Breast (tissue), 4 donors: ENCODE results near the genes VAMP7 and IL9R.

DNA sequence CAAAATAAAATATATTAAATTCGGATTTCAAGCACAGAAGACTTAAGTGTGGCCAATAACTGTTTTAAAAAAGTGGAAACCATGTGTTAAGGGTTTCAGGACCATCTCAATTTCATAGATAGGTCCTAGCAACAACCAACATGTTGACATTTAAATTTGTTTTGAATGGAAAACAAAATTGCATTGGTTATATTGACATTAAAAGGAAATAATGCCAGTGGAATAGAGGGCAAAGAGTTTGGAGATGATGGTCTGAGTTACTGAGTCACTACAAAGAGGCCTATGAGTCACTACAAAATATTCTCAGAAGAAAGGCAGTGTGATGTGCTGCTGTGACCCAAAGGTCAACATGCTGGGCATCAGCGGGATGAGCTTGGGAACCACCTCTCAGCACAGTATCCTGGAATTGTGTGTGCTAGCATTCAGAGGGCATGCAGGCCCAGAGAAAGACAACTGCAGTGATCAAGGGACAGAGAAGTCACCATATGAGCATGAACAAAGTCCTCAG is 2.8 kb downstream of the CMC4 start:
- PRO-cap, 3 experiments, result no peak in any of the 3 experiments
- RRBS, result no CpG with 5 or more reads among the region's 2 CpGs

DNA sequence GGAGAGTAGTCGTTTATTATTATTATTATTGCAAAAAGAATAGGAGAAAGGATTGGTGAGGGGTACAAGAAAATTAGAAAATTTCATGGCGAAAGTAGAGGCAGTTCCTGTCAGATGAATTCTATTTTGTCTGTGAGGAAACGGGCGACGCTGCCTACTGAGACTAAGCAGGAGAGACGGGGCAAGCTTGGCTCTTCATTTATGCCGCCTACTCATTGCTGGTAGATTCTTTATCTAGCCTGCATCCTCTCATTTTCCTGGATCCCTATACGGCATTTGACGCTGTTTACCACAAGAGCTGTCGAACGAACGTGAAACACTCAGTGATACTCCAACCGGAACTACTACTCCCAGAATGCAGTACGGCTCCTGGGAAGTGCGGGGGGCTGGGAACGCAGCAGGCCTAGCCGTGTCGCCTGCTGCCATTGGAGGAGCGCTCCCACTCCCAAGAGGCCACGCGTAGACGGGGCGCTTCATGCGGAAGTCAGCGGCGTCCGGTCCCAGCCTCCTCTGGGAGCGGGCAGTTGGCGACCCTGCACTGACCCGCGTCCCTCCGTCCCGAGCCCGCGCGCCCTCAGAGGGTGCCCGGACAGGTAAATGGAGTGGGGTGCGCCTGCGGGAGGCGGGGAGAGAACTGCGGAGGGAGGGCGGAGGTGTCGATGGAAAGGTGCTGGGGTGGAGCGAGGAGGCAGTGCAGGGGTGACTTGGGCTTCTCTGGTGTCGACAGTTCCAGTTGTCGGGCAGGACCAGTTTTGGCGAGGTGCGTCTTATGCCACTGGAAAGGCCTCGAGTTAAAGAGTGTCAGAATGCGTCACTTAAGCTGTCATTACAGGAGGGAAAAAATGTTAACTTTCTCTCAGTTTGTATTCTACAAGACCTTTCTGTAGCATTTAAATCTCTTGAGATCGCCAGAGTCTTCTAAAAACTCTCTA is at the start of gene VAMP7:
TSS of gene VAMP7 (plus strand) at position 490 of the 932 bp plus-strand sequence.
- PRO-cap, 3 experiments, result peak in 3 of 3 experiments; most common plus-strand start position 503 of the sequence (in 2); most common minus-strand start position 343 of the sequence (in 3)
- RRBS, result 6% methylated on average over 9 of the region's 51 CpGs

GRCh38 chrX:155997296-155998031 is at the start of gene IL9R:
IL9R (plus strand) TSS chrX:155997696.
- PRO-cap, 3 experiments, result no peak in any of the 3 experiments
- RRBS, result no CpG with 5 or more reads among the region's 7 CpGs